Mammary microvascular endothelial cell (primary cell): ENCODE data around the gene SARDH.

- RAMPAGE, long total RNA, result no peak
Observed at GRCh38 chr9:133056982-133057395, 4.8 kb upstream of the CEL start.

GRCh38 chr9:133102431-133102668 lies 18.7 kb downstream of the RALGDS start:
- RAMPAGE, long total RNA, result no peak

DNA sequence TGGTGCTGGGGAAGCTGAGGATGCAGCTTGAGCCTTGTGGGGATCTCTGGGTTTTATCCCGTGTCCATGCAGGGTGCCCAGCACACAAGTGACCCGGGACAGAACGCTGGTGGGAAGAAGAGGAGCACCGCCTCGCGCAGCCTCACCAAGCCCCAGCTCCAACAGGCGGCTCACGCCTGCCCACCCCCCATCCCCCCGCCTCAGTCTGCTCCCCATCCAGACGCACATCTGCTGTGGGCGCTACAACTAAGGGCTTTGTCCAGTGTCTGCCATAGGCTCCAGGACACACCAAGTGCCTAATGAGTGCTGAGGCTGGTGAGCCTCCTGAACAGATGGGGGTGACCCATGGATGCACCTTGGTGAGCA lies 13.7 kb downstream of the RALGDS start:
- RAMPAGE, long total RNA, result no peak

- RAMPAGE, long total RNA, result no peak
Observed at GRCh38 chr9:133119705-133119869, 1.5 kb downstream of the RALGDS start.

DNA sequence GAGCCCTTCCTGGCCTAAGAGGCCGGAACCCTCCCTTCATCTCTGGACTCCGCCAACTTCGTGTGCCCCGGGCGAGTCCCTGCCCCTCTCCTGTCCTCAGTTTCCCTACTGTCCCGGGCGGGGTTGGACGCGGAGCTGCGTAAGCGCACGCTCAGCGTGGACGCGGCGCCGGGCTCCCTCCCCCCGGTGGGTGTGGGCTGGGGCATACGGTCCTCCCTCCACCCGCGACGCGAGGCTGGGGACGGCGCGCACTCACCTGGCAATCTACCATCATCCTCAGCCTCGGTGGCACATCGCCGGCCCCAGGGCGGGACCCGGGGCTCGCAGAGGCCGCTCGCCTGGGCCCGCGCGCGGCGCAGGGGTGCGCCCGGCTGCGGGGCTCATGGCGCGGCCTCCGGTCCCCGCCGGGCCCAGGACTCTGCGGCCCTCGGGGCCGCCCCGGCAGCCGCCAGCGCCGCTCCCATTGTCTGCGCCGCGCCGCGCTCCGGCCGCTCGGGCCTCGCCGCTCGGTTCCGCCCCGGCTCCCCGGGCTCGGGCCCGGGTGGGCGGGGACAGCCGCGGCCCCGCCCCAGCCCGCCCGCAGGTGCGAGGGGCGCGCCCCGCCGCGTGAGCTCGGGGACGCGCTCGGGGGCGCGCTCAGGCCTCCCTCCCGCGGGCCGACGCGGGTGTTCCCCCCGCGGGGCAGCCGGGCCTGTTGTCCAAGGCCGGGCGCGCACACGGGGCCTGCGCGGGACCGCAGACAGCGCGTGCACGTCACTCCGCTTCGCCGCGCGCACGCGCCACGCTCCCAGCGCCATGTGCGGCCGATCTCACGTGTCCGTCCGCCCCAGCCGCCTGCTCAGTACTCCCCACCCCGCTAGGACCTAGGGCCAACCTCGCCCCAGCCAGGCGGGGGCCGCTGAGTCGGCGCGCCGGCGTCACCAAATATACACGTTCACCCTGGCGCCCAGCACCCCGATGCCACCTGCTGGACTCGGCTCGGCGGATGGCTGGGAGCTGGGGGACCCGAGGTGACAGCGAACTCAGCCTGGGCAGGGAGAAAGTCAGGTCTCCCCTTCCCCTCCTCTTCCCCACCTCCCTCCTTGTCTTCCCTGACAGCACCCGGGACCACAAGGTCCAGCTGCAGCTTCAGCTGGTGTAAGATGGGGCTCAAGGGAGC lies 14.6 kb downstream of the GBGT1 start:
- RAMPAGE, long total RNA, result no peak

- RAMPAGE, long total RNA, result no peak
Observed at GRCh38 chr9:133154915-133155667, 8.6 kb downstream of the GBGT1 start.

GRCh38 chr9:133179944-133180245 lies 16.2 kb upstream of the GBGT1 start:
- RAMPAGE, long total RNA, result no peak

GRCh38 chr9:133237118-133237985 lies 28.3 kb upstream of the OBP2B start:
- RAMPAGE, long total RNA, result no peak

- RAMPAGE, long total RNA, result no peak
Observed at GRCh38 chr9:133239059-133239438, 30.0 kb upstream of the OBP2B start.

- RAMPAGE, long total RNA, result no peak
Observed at GRCh38 chr9:133255890-133256589, 47.0 kb upstream of the OBP2B start.

DNA sequence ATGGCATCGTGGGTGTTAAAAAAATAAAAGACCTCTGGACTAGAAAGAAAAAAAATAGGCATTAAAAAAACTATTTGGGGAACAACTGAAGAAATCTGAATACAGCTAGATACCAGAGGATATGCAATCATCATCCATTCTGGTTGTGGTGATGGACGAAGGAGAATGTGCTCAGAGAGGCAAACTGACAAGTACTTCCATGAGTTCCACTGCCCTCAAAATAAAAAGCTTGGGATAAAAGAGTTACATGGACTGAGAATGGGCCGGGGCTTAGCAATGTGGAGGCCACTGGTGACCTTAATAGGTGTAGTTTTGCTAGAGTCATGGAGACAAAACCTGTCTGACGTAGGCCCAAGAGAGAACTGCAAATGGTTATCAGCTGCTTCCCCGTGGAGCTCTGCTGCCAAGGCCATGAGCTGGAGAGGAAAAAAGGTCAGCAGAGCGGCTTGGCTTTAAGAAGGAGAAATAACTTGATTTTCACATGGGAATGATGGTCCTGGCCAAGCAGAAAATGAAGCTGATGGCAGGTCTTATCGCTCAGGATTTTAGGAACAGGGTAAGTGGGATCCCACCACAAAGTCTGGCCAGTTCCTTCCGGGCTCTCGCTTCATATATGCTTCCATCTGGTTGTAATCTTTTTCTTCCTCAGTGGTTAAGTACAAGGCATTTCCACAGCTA lies 3.6 kb upstream of the SURF6 start:
- RAMPAGE, long total RNA, result no peak

DNA sequence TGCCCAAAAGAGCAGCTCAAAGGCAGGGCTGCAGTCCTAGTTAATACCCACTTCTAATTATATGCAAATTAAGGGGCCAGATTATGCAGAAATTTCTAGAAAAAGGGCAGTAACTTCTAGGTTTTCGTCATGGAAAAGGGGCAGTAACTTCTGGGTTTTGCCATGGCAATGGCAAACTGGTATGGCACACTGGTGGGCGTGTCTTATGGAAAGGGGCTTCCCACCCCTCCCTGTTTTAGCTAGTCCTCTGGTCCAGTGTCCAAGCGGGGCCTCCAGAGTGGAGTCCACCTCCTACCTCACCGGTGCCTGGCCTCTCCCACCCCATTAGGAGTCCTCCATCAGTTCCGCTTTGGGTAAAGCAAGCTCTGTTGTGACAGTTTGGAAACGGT lies 5.6 kb downstream of the ADAMTS13 start:
- RAMPAGE, long total RNA, result no peak

- RAMPAGE, long total RNA, result no peak
Observed at GRCh38 chr9:133476590-133477080, 2.3 kb downstream of the SLC2A6 start.

DNA sequence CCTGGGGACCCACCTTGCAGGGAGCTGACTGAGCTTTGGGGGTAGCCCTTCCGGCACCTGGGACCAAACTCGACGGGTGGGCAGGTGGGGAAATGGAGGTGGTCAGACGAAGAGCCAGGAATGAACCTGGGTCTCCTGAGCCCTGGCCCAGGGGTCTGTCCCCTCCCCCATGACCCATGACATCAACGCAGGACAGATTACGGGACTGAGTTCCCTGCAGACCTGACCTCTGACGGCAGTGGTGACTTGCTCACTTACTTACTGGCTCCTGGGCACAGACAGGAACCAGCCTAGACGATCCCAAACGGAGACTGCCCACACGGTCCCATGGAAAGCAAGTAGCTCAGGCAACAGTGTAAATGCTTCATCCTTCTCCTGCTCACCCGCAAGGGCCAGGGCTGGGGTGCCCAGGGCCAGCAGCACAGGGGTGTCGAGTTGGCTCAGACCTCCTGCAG lies 5.4 kb downstream of the ADAMTSL2 start:
- RAMPAGE, long total RNA, result no peak

DNA sequence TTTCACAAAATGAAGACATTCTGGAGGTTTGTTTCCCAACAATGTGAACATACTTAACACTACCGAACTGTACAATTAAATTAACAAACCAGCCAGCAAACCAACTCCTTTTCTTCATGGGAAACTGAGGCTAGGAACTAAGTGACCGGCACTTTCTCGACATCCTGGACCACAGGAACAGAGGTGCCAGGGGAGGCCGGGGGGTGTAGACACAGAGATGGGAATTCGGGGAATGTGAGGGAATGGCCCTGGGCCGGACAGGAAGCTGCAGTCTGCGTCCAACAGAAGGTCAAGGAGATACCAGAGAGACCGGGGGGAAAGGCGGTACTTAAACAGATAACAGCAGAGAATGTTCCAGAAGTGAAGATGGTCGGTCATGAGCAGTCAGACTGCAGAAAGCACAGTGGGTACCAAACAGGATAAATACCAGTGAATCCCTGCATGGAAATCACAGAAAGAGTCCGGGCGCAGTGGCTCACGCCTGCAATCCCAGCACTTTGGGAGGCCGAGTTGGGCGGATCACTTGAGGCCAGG lies 40.3 kb downstream of the DBH start:
- RAMPAGE, long total RNA, result no peak

DNA sequence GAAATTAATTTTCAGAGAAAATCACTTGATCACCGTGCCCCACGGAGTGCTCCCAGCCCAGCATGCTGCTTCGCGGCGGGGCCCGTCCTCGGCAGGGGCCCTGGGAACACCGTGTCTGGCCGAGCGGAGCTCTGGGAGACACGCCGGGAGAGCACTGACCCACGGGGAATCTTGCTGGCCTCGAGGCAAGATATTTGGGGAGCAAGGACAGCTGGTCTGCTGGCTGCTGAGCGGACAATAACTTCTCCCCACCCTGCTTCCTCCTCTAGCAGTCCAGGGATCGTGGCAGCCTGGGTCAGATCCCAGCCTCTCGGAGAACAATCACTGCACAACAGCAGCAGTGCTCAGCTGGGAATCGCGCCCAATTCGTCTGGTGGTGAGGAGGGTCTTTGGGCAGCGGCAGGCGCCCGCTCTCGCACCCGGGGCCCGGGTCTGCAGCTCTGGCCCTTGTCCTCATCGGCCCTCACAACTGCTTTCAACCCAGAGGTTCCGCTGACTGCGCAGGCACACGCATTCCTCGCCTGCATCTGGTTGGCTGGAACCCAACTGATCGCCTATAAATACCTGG lies 43.4 kb downstream of the DBH start:
- RAMPAGE, long total RNA, result no peak

- RAMPAGE, long total RNA, result no peak
Observed at GRCh38 chr9:133717367-133717906, 20.7 kb downstream of the SARDH start.

DNA sequence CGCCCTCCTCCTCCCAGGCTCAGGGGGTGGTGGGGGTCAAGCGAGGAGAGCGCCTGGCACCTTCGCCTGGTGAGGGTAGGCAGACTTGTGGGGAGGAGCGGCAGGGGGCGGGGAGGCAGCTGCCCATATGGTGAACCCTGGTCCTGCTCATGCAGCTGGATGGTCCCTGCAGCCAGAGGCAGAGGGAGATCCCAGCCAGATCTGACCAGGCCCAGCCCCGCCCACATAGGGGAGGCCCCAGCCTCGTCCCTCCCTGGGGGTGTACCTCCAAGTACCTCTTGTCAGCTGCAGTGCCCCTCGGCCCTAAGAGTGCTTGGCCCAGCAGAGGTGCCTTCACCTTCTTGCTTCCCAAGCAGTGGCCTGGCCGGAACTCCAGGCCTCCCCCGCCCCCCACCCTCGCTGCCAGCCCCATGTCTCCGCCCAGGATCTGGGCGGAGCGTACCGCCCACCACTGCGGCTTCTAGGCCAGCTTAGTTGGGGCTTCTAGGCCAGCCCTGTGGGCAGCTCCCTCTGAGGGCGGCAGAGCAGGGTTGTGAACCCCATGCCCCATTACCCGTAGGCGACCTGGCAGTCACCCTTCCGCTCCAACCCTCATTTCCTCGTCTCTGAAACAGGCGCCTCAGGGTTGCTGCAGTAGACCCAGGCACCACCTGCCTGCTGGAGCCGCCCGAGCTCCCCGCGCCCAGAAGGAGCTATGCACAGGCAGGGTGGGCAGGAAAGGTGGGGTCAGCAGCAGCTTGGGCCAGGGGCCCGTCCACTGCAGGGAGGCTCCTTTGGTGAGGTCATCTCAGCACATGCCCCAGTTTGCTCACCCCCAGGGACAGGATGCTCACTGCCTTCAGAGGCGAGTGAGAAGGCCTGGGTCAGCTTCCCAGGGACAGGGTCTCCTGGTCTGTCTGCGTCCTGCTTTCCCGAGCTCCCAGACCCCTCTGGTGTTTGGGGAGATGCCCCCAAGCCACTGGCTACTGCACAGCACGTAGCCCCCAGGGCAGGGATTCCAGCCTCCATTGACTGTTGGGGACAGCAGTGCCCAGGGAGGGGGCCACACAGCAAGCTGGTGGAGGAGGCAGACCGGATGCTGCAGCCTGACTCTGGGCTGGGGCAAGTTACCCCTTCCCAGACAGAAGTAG lies at the start of gene SARDH:
Gene SARDH (minus strand): TSS at position 374 of the 1,130 bp plus-strand sequence.
- RAMPAGE, long total RNA, result no peak

- RAMPAGE, long total RNA, result no peak
Observed at GRCh38 chr9:133785345-133786127, 47.4 kb upstream of the SARDH start.

- RAMPAGE, long total RNA, result no peak
Observed at GRCh38 chr9:133954784-133956372, 36.7 kb downstream of the VAV2 start.